AG04450 (cell line): Measurements from ENCODE around the gene CLEC16A.

DNA sequence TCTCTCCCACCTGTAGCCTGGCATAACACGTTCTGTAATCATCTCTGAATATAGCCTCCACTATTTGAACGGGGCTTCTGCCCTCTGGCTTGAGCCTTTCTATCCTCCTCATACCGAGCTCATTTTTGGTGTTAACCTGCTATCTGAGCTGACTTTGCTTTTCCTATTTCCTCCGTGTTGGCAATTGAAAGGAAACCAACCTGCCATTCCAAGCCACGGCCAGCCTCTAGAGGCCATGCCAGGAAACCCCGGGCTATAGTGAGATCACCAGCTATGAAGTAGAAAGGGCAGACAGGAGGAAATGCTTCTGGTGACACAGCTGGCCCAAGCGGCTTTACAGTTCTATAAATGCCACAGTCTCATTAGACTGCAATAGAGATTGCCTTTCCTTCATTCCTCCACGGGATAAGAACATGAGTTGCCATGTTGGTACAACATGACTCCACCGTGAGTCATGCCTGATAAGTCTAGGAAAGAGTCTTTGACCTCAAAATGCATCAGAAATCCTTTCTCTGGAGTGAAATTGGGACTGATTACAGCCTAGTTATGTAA, 385.0 kb downstream of the GRIN2A start:
- CAGE, long polyA plus RNA, result no peak
- RRBS, result no CpG with 5 or more reads among the region's 9 CpGs

- CAGE, long polyA plus RNA, result no peak
- RRBS, result no CpG with 5 or more reads among the region's 8 CpGs
Observed at GRCh38 chr16:10080409-10080781, 101.8 kb downstream of the GRIN2A start.

- CAGE, long polyA plus RNA, result no peak
- RRBS, result no CpG with 5 or more reads among the region's 3 CpGs
Observed at GRCh38 chr16:10556102-10556814, 24.1 kb downstream of the EMP2 start.

DNA sequence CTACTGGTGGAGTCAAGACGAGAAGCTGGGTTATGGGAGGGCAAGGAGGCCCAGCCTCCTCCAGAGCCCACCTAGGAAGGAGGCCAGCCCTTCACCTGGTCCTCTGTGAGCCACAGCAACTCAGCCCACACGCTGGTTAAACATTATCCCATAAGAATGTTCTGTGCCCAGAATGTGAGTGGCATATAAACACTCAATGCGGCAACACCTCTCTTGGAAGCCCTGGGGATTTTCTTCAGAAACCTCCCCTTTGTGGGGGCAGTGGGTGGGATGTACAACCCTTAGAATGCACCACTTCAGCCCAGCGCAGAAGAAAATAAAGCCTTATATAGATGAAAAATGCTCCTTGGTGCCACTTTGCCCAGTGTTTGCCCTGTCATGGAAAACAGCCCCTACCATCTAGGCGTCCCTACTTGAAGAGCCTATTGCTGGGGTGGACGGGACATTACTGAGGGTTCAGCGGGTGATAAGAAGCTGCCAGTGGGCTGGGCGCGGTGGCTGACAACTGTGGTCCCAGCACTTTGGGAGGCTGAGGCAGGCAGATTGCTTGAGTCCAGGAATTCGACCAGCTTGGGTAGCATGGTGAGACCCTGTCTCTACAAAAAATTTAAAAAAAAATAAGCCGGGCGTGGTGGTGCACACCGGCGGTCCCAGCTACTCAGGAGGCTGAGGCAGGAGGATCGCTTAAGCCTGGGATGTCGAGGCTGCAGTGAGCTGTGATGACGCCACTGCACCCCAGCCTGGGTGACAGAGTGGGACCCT, 47.8 kb downstream of the TEKT5 start:
- CAGE, long polyA plus RNA, result no peak
- RRBS, result no CpG with 5 or more reads among the region's 17 CpGs

DNA sequence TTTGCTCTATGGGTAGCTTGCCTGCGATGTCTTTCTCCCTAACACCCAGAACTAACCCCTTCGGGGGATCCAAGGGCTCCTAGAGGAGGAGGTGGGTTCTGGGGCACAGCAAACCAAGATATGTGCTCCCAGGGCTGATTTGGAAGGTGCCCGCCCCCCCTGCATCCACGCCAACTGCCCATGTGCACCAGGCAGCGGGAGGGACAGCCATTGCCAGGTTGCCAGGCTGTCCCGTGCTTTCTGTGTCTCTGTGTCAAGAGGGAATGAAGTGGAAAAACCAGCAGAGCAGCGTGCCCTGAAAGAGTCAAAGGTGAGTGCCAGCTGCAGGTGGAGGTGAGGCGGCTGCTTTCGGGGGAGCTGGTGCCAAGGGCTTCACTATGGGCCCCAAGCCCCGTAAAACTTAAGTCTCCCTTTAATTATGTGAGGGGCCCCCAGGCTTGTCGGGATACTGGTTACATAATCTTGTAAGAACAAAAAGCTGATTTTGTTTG, 6.4 kb downstream of the TEKT5 start:
- CAGE, long polyA plus RNA, result no peak
- RRBS, result no CpG with 5 or more reads among the region's 11 CpGs

DNA sequence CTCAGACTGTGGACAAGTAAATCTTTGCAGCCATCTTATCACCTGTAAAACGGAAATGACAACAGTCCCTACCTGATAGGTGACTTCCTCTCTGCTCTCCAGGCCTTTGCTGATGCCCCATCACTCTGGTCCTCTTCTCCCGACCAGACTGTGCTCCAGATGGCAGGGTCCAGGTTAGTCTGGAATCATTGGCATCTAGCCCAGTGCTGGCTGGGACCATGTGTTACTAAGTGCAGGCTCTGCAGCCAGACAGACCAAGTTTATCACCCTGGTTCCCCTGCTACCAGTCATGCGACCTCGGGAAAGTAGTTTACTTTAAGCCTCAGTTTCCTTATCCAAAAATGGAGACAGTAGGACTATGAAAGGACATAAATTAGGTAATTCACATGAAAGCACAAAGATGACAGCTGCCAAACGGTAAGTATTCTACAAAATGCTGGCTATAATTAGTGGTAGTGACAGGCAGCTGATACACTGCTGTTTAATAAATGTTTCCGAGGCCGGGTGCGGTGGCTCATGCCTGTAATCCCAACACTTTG, 1.7 kb upstream of the NUBP1 start:
- CAGE, long polyA plus RNA, result no peak
- RRBS, result no CpG with 5 or more reads among the region's 8 CpGs

GRCh38 chr16:10765664-10766154, 22.1 kb downstream of the NUBP1 start:
- CAGE, long polyA plus RNA, result no peak
- RRBS, result no CpG with 5 or more reads among the region's 4 CpGs

DNA sequence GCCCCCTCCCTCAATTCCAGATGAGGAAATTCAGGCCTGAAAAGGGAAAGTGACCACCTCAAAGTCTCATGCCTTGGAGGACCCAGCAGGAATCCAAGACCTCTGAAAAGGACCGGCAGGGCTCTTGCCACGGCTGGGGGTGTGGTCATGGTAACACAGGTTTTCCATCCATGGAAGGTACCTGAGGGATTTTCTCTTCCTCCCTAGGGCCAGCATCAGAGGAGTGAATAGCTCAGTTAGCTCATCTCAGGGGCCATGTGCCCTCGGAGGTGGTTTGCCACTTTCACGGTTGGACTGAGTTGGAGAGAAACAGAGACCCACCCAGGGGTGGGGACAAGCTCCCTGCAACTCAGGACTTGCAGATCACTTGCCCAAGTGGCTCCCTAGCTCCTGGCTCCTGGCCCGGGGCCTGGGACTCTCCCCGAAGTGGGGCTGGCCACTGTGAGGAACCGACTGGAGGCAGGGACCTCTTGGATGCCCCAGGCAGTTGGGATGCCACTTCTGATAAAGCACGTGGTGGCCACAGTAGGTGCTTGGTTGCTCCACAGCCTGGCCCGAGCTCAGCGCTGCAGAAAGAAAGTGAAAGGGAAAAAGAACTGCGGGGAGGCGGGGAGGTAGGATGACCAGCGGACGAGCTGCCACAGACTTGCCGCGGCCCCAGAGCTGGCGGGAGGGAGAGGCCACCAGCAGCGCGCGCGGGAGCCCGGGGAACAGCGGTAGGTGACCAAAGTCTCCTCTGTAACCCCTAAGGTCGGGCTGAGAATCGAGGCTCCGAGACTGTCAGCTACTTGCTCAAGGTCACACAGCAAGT, 1.5 kb downstream of the CIITA start:
- CAGE, long polyA plus RNA, result no peak
- RRBS, result no CpG with 5 or more reads among the region's 26 CpGs

GRCh38 chr16:10886872-10887306, 9.9 kb downstream of the CIITA start:
- CAGE, long polyA plus RNA, result no peak
- RRBS, result no CpG with 5 or more reads among the region's 4 CpGs

DNA sequence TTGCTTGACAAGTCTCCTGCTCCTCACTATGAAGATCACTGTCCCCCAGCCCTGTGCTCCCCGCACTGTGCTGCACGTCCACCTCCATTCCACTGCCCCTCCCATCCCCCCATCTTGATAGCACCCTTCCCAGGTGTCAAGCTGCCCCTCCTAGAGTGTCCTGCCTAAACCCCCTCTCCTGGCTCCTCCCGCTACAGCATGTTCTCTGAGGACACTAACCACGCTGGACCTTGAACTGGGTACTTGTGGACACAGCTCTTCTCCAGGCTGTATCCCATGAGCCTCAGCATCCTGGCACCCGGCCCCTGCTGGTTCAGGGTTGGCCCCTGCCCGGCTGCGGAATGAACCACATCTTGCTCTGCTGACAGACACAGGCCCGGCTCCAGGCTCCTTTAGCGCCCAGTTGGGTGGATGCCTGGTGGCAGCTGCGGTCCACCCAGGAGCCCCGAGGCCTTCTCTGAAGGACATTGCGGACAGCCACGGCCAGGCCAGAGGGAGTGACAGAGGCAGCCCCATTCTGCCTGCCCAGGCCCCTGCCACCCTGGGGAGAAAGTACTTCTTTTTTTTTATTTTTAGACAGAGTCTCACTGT, 18.5 kb downstream of the DEXI start:
- CAGE, long polyA plus RNA, result no peak
- RRBS, result no CpG with 5 or more reads among the region's 13 CpGs

- CAGE, long polyA plus RNA, result no peak
- RRBS, result no CpG with 5 or more reads among the region's 9 CpGs
Observed at GRCh38 chr16:10929696-10930296, 12.5 kb downstream of the DEXI start.

DNA sequence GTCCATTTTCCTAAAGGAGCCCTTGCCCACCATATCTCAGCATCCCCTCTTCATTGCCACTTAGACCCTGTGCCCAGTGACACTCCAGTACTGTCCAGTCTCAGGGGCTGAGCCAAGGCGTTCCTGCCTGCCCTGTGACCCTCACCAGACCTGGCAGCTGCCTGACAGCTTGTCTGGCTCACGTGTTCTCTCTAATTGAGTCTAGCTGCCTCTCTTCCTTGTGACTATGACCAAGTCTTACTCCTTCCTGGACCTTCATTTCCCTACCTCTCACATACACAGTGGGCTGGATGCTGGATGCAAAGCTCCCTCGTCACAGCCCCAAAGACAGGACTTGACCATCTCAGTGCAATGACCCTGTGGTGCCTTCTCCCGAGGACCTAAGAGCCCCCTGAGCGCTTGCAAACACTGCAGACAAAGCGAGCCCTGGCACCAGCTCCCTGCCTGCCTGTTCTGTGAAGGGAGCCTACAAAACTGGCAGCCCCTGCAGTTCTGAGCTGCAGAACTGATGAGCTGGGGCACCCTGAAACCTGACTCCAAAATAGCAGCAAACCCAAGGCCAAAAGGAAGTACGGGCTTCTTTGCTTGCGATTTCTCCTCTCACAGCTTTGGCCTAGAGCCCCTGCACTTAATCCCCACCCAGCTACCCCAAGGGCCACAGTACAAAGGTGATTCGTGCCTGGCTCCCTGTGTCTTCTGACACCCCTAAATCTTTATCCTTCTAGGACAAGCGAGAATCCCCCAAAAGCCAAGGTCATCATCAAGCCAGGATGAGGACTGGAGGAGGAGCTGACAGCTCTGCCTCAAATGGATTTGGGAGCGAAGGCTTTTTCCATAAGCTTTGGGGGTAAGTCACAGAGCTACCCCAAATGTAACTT, 1.6 kb downstream of the DEXI start:
- CAGE, long polyA plus RNA, result no peak
- RRBS, result no CpG with 5 or more reads among the region's 11 CpGs

- CAGE, long polyA plus RNA, result start-site peak on the plus strand at chr16:10944550-10944607, 27 and 46 reads in 2 replicates
- RRBS, result 2% methylated on average over 44 of the region's 82 CpGs
Observed at GRCh38 chr16:10944193-10945005, at the start of gene CLEC16A. CLEC16A (plus strand) TSS chr16:10944564.

DNA sequence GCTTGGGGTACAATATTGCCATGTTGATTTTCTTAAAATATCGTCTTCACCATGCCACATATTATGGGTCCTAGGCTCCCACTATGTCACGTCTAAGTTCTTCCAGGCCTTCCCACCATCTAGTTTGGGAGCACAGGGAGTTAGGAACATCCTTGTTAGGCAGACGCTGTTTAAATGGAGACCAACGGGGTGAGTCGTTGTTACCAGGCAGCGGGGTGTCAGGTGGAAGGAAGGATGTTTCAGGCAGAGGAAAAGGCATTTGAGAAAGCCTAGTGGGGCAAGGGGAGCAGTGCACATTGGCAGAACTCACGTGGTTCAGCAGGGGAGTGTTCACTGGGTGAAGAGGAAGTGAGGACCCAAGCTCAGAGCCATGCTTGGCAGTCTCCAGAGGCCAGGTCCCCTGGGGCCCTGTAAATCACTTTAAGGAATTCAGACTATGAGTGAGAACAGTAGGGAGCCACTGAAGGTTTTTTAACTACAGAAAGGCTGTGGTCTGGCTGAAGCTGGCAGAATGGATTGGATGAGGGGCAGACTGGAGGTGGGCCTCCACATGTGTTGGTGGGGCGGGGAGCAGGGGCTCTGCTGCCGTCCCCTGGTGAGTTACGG, 5.0 kb downstream of the CLEC16A start:
- CAGE, long polyA plus RNA, result no peak
- RRBS, result no CpG with 5 or more reads among the region's 10 CpGs

DNA sequence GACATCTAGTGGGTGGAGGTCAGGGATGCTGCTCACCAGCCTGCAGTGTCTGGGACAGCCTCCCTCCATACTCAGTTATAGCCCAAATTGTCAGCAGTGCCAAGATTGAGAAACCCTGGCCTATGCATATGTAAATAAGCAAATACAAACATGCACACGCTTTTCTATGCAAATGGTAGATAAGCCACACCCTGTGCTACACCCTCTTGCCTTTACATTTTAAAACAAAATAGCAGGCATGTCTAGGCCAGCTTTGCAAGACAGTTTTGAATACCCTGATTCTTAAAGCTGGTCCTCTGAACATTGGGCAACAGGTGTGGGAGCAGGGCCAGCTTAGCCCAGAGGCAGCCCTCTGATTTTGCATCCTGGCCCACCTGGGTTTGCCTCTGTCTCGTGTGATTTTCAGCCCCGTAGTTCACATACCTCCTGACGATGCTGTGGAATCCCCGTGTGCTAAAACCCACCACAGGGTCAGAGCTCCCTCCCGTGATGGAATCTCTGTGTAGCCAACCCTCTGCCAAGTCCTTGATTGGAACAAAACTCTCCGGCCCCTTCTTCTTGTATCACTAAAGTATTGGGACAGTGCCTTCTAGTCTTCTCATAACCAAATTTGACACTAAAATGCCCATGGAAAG, 37.7 kb downstream of the CLEC16A start:
- CAGE, long polyA plus RNA, result no peak
- RRBS, result no CpG with 5 or more reads among the region's 7 CpGs

DNA sequence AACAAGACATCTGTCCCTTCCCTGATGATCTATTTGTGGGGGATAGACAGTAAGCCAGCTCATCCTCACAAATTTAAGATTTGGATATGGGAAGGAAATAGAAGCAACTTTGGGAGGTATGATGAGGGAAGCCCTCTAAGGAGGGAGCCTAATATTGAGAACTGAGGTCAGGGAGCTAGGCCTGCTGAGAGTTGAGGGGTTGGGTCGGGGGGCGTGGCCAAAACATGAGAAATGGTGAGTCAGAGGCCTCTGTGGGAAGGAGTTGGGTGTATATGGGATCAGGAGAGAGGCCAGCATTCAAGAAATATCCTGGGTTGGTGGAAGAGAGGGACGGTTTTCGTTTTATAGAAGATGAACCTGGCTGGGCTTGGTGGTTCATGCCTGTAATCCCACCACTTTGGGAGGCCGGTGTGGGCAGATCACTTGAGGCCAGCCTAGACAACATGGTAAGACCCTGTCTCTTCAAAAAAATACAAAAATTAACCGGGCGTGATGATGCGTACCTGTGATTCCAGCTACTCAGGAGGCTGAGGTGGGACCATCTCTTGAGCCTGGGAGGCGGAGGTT, 48.5 kb downstream of the CLEC16A start:
- CAGE, long polyA plus RNA, result no peak
- RRBS, result no CpG with 5 or more reads among the region's 9 CpGs

DNA sequence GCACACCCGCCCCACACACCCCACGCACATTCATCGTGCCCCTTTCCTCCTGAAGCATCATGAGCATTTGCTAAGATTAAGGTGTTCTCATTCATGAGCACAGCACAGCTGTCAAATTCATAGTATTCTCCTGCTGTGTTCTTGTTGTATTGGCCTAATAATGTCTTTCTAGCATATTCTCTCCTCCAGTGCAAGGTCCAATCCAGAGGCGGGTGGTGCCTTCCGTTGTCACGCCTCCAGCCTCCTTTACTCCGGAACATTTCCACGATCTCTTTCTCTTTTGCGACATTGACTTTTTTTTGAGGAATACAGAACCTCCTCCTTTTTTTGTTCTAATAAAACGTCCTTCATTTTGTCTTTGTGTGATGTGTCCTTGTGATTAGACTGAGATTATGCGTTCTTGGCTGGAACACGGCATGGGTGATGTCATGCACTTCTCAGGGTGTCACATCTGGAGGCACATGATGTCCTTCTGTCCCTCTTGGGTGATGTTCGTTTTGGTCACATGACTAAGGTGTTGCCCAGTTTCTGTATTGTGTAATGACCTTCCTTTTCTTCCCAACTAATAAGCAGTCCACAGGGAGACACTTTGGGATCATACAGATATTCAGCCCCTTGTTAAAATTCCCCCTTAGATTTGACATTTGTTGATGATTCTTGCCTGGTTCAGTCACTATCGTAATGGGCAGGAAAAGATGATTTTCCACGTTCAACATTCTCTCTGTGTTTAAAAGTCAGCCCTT, 66.4 kb downstream of the CLEC16A start:
- CAGE, long polyA plus RNA, result no peak
- RRBS, result no CpG with 5 or more reads among the region's 15 CpGs

GRCh38 chr16:11155276-11156097, 100.5 kb downstream of the SOCS1 start:
- CAGE, long polyA plus RNA, result no peak
- RRBS, result no CpG with 5 or more reads among the region's 19 CpGs

DNA sequence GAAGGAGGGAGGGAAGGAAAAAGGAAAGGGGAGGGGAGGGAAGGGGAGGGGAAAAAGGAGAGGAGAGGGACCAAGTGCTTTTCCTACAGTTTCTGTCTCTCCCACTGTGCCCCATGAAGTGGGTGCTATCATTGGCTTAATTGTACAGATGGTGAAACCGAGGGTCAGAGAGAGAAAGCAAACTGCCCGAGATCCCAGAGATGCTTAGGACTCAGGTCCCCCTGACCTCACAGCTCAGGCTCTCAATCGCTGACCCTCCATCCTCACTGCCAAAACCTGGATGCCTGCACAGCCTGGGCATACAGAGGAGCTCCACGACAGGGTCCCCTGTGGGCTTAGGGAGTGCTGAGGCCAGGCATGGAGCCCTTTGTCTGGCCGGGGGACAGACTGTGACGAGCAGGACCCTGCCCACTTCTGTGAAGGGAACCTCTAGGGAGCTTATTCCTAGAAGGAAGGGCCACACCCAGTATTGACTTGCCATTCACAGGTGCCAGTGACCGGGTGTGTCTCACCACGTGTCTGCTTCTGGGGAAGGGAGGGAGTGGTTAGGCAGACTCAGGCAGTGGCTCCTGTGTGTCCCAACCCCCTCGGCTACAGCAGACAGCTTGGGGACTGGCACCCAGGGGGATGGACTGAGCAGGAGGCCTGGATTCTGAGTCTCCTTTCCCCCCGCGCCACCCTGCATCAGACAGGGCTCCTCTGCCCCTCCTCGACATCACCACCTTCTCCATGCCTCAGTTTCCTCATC, 57.3 kb downstream of the SOCS1 start:
- CAGE, long polyA plus RNA, result no peak
- RRBS, result no CpG with 5 or more reads among the region's 12 CpGs

GRCh38 chr16:11240755-11241168, 15.2 kb downstream of the SOCS1 start:
- CAGE, long polyA plus RNA, result no peak
- RRBS, result no CpG with 5 or more reads among the region's 7 CpGs